HT1080 (cell line): Measurements from ENCODE around the gene MAP3K6.

DNA sequence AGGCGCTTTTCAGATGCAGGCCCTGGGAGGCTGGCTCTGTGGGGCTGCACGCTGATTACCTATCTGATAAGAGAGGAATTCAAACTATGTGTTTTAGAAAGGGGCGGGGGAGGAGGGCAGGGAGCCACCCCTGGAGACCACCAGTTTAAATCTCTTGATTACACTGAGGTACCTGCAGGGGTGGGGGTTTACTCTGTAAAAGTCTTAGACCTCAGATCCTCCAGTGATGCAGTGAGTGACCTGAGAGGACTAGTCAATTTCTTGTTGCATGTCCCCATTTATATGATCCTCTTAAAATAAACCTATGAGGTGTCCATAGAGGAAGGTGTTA lies 8.5 kb downstream of the LIN28A start:
RAMPAGE:
- cytosol, long total RNA: no peak
- long total RNA: no peak
- nucleus, long total RNA: no peak

GRCh38 chr1:26483527-26484012 lies 11.3 kb downstream of the HMGN2 start:
RAMPAGE:
- cytosol, long total RNA: no peak
- long total RNA: no peak
- nucleus, long total RNA: no peak

DNA sequence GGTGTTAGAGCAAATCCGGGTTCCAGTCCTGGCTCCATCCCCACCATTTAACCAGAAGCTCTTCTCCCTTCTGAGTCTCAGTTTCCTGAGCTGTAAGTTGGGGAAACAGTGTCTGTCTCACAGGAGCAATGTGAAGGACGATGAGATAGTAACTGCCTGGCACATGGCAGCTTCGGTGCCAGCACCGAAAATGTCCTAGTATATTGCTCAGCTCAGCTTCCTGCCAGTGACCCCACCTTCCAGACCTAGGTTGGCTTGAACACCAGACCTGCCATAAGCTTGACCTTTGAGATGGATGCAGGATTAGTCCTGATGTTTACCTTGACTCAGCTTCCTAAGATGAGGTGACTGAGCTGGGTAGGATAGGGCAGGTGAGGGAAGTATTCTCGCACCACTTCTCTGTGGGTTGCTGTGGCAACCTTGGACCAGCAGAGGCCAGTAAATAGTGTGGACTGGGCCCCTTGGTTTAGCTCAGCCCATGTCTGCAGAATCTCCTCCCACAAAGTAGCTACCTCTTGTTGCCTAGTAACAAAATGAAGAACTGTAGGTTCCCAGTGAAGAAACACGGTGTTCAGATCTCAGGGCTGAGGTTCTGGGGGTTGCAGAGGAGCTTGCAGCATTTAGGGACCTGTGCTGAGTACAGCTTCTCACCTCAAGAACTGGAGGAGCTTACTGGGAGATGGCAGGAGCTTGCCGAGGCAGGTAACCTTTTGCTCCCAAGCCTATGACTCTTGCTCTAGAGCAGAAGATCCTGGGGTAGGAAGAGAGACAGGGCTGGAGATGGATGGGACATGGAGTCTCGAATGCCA lies 8.4 kb downstream of the RPS6KA1 start:
RAMPAGE:
- cytosol, long total RNA: no peak
- long total RNA: no peak
- nucleus, long total RNA: no peak

DNA sequence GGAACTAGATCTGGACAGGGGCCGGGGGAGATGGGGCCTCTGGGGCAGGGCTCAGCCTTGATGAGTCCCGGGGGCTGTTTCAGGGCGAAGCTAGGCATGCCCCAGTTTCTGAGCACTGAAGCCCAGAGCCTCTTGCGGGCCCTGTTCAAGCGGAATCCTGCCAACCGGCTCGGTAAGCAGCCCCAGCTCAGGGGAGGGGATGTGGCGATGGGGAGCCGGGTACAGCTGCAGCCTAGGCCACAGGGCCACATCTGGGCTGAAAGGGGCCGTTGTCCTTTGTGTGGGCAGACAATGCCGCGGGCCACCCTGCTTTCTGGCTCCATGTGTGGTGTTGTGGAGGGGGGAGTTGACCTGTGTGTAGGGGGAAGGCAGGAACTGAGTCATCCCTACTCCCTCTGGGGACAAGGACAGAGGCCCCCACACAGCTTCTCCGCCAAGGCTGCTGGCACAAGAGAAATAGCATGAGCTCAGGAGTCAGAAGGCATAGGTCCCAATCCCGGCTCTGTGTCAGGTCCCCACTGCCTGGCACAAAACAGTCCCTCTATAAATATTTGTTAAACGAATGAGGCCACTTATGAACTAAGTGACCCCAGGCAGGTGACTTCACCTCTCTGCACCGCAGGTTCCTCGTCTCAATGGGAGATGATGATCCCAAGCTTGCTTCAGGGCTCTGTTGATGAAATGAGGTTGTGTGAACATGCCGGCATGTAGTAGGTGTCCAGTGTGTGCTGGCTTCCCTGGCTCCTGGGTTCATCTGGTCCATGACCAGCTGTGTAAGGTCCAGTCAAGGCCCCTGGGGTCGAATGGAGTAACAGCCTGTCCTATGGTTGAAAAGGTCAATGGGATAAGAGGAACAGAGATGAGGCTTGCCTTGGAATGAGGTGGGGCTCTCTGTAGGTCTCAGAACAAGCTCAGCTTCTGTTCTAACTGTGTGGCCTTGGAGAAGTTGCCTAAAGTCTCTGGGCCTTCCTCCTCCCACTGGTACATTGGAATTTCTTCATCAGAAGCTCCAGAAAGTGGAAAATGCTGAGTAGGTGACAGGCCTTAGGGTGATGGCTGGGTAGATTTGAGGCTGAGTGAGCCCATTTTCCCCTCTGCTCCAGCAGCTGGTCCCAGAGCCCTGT lies 26.3 kb downstream of the RPS6KA1 start:
RAMPAGE:
- cytosol, long total RNA: no peak
- long total RNA: no peak
- nucleus, long total RNA: no peak

GRCh38 chr1:26694914-26695345 lies 885 bp upstream of the ARID1A start:
RAMPAGE:
- cytosol, long total RNA: no peak
- long total RNA: no peak
- nucleus, long total RNA: no peak

DNA sequence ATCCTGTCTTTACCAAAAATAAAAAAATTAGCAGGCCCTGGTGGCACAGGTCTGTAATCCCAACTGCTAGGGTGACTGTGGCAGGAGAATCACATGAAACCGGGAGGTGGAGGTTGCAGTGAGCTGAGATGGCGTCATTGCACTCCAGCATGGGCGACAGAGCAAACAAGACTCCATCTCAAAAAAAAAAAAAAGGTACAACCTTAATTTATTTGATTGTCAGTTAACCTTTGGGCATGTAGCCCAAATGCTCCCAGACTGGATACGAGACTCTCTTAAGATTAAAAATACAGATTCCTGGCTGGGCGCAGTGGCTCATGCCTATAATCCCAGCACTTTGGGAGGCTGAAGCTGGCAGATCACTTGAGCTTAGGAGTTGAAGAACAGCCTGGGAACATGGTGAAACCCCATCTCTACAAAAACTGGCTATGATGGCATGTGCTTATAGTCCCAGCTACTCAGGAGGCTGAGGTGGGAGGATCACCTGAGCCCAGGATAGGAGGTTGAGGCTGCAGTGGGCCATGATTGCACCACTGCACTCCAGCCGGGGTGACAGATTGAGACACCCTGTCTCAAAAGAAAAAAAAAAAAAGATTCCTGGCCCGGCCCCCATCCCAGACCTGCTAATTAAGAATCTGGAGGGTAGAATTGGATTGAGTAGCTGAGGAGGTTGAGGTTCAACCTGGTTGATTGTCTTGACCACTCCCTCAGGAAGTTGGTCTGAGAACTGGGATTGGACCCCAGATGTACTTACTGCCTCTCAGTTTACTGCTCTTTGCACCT lies 24.7 kb downstream of the ARID1A start:
RAMPAGE:
- cytosol, long total RNA: no peak
- long total RNA: no peak
- nucleus, long total RNA: no peak

DNA sequence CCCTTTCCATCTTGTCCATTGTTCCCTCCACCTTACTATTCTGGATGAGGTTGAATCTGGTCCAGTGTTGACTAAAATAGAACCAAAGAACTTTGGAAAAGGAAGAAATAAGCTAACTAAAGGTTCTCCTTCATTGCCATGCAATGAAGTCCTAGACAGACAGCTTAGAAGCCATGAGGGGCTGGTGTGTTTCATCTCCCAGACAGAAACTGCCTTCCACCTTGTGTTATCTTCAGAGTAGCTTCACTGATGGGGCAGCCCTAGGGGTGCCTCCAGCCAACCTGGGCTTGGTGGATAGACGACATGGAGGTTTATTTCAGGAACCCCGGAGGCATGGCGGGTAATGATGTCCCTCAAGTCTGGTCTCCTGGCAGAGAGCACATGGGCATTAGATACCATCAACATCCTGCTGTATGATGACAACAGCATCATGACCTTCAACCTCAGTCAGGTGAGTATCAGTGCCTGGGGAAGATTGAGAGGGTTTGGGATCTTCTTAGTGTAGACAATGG lies 12.4 kb upstream of the PIGV start:
RAMPAGE:
- cytosol, long total RNA: no peak
- long total RNA: no peak
- nucleus, long total RNA: no peak

DNA sequence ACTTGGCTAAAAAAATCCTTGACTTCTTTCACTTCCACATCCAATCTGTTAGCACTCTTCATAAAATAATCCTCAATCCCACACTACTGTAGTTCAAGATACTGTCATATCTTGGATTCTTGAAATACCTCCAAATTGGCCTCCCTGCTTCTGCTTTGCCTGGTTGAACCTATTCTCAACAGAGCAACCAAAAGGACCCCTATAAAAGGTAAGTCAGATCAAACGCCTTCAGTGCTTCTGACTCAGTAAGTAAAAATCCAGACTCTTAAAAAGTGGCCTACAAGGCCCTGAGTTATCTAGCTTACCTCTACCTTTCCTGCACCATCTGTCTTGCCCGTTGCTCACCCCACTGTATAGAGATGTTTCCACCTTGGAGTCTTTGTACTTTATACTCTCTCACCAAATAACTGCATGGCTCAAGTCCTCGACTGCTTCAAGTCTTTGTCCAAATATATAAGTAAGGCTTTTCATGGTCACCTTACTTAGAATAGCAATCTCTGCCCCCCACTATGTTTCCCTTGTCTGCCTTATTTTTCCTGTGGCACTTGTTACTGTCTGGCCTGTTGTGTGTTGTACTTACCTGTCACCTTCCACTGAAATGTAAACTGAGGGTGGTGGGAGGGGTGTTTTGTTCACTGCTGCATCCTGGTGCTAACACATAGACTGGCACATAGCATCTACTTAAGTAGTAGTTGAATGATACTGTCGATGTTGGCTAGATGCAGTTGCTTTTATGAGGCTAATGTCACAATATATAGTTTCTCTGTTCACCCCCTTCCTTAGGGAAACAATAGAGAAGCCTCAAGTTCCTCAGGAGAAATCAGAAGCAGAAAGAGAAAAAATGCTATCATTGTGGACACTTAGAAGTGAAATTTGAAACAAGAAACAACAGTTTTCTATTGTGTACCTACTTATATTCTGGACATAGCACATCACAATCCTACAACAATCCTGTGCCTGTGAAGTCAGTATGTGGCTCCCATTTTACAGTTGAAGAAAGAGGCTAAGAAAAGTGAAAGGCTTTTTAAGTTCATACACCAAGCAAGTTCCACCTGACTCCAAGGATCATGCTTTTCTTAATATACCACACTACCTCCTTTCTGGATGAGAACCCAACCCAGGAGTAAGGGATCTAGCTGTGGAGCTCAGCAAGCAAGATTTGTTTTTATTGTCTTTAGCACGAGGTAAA lies 4.8 kb upstream of the PIGV start:
RAMPAGE:
- cytosol, long total RNA: no peak
- long total RNA: no peak
- nucleus, long total RNA: no peak

GRCh38 chr1:26799450-26800604 lies 12.1 kb downstream of the PIGV start:
RAMPAGE:
- cytosol, long total RNA: no peak
- long total RNA: no peak
- nucleus, long total RNA: no peak

GRCh38 chr1:26834688-26835376 lies 8.3 kb downstream of the ZDHHC18 start:
RAMPAGE:
- cytosol, long total RNA: no peak
- long total RNA: no peak
- nucleus, long total RNA: no peak

DNA sequence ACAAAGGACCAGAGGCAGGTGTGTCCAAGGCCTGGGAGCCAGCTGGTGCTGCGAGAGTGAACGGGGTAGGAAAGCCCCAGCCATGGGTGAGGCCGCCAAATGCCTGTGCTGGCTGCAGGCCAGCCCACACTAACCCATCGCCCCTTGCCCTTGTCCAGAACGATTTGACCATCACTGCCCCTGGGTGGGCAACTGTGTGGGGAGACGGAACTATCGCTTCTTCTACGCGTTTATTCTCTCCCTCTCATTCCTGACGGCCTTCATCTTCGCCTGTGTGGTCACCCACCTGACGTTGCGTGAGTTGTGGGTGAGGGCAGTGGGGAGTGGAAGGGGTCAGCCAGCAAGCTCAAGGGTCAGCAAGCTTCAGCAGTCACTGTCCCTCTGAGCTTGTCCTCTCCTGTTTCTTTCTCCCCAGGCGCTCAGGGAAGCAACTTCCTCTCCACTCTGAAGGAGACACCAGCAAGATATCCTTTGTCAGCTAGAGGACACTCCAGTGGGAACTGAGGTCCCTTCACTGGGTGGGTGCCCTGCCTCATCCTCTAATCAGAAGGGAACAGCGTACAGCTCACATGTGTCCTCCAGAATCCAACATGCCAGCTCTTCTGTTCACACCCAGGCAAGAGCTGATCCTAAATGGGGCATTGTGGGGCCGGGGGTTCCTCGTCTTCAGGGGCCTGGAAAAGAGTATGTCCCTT lies 12.7 kb upstream of the SFN start:
RAMPAGE:
- cytosol, long total RNA: no peak
- long total RNA: no peak
- nucleus, long total RNA: no peak

RAMPAGE:
- cytosol, long total RNA: no peak
- long total RNA: no peak
- nucleus, long total RNA: no peak
Measured at GRCh38 chr1:26855471-26856103, 7.4 kb upstream of the SFN start.

GRCh38 chr1:26951304-26952383 lies 8.6 kb downstream of the KDF1 start:
RAMPAGE:
- cytosol, long total RNA: no peak
- long total RNA: no peak
- nucleus, long total RNA: no peak

RAMPAGE:
- cytosol, long total RNA: no peak
- long total RNA: no peak
- nucleus, long total RNA: no peak
Measured at GRCh38 chr1:27044690-27045259, 32.1 kb upstream of the TENT5B start.

RAMPAGE:
- cytosol, long total RNA: no peak
- long total RNA: no peak
- nucleus, long total RNA: no peak
Measured at GRCh38 chr1:27135583-27136030, 19.3 kb downstream of the SLC9A1 start.

DNA sequence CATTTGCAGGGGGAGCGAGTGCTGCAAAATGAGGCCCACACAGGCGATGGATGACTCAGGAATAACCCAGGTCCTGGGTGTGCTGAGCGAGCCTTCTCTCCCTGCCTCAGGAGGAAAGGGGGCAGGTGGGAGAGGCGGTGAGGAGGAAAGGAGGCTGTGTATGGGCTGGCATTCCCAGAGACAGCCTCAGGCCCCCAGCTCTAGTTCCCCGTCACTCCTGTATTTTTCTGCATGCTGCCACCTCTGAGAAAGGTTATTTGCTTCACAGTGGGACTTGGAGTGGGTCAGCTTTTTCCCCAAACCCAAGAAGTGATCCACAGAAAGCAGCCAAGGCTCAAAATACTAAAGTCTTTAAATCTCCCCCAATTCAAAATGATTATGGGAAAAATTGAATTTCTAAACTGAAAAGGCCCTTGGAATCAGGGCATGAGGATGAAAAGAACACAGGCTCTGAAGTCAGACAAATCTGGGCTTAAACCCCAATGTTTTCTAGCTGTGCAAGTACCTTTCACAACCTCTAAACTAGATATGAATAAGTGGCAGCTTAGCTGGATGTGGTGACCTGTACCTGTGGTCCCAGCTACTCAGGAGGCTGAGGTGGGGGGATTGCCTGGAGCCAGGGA lies 8.7 kb downstream of the SLC9A1 start:
RAMPAGE:
- cytosol, long total RNA: no peak
- long total RNA: no peak
- nucleus, long total RNA: no peak

RAMPAGE:
- cytosol, long total RNA: no peak
- long total RNA: no peak
- nucleus, long total RNA: no peak
Measured at GRCh38 chr1:27161570-27162051, 6.7 kb upstream of the SLC9A1 start.

DNA sequence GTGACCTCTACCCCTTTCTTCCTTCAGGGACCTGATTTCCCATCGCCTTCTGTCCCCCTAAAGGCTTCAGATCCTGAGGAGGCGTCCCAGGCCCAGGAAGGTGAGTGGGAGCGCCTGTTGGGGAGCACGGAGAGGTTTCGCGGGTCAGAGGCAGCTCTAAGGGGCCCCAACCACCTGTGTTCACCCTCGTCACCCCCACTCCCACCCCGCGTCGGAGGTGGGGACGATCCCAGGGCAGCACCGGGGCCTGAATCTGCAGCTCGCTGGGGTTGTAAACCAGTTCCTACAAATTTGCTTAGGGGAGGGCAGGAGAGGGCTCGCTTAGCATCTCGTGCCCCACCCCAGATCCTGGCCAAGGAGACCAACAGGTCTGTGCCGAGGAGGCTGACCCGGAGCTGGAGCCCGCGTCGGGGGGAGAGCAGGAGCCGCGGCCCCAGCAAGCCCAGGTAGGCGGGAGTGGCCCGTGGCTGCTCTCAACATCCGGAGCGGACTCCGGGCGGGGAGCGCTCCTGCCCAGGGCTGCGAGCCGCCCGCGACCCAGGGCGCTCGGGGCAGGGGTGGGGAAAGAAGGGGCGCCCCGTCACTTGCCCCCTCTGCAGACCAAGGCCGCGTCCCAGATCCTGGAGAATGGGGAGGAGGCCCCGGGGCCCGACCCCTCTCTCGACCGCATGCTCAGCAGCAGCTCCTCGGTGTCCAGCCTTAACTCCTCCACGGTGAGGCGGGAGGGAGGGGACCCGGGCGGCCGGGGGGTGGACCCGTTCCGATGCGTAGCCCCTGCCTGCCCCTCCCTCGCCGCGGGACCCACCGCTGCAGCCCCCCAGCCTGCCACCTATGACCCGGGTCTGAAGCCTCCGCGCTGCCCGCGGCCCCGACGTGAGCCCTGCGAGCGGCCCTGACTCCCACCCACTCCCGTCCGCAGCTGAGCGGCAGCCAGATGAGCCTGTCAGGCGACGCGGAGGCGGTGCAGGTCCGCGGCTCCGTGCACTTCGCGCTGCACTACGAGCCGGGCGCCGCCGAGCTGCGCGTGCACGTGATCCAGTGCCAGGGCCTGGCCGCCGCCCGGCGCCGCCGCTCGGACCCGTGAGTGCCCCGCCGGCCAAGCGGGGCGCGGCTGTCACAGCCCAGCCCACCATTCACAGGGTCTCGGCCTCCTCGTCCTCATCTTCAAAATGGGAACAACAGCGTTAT lies 7.6 kb downstream of the SYTL1 start:
RAMPAGE:
- cytosol, long total RNA: no peak
- long total RNA: no peak
- nucleus, long total RNA: no peak

RAMPAGE:
- cytosol, long total RNA: no peak
- long total RNA: no peak
- nucleus, long total RNA: no peak
Measured at GRCh38 chr1:27360021-27360976, 6.5 kb downstream of the MAP3K6 start.

GRCh38 chr1:27366762-27367698 lies at the start of gene MAP3K6:
TSS of gene MAP3K6 (minus strand) at chr1:27366961.
RAMPAGE:
- cytosol, long total RNA: no peak
- long total RNA: no peak
- nucleus, long total RNA: no peak